Umbilical cord (tissue), 2 donors: Measurements from ENCODE around the gene DUSP16.

- RAMPAGE, long total RNA: no peak
Observed at GRCh38 chr12:11753567-11754022, 104.1 kb downstream of the ETV6 start.

DNA sequence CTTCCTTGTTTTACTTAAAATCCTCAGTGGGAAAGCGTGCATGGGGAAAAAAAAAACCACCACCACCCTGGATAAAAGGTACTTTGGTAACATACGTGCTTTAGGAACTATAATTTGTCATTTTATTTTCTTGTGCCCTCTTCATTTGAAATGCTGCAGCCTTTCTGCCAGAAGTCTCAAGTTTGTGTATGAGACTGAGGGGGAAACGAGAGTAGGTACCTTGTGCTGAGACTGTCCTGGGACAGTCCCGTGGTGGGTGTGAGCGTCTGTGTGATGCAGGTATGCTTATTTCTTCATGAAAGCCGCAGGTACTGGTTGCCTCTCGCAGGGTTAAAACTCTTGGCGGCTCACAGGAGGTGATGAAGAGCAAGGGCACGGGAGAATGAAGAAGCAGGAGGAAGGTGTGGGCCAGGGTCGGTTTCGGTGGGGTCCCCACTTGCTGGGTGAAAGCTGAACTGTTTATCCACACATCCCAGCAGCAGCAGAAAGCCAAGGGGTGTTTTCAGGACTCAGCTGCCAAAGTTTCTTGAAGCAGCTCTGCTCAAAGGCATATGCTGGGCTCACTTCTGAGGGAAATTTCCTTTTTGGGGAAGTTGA lies 116.3 kb downstream of the ETV6 start:
- RAMPAGE, long total RNA: no peak

DNA sequence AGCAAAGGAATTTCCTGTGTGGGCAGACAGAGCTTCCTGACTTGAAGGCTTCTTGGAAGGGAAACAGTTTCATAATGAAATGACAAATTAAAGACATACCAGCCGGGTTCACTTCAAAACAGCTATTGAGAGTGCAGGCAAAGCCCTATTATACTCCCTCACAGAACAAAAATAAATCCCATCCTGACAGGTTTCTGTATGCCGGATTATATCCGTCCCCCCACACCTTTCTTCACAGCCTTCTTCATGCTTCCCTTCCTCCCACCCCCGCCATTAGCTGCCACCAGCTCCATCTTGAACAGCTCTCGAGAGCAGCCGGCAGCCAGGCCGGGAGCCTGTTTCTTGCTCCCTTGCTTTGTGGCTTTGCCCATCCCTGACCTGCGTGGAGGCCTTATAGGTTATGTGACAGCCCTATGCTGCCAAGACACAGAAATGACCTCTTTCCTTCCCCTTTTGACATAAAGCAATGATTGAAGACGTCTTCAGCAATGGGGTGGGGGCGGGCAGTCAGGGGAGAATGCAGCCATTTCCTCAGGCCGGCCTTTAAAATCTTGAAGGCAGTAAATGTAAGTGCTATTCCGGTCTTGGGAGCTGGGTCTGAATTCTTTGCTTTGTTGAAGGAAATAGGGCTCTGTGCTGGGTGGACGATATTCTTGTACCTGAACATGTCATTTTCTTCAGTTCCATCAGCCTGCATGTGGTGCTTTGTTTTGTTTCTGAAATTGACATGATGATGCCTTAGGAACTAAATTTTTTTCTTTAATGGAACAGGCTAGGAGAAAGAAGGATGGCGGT lies 117.0 kb downstream of the ETV6 start:
- RAMPAGE, long total RNA: no peak

DNA sequence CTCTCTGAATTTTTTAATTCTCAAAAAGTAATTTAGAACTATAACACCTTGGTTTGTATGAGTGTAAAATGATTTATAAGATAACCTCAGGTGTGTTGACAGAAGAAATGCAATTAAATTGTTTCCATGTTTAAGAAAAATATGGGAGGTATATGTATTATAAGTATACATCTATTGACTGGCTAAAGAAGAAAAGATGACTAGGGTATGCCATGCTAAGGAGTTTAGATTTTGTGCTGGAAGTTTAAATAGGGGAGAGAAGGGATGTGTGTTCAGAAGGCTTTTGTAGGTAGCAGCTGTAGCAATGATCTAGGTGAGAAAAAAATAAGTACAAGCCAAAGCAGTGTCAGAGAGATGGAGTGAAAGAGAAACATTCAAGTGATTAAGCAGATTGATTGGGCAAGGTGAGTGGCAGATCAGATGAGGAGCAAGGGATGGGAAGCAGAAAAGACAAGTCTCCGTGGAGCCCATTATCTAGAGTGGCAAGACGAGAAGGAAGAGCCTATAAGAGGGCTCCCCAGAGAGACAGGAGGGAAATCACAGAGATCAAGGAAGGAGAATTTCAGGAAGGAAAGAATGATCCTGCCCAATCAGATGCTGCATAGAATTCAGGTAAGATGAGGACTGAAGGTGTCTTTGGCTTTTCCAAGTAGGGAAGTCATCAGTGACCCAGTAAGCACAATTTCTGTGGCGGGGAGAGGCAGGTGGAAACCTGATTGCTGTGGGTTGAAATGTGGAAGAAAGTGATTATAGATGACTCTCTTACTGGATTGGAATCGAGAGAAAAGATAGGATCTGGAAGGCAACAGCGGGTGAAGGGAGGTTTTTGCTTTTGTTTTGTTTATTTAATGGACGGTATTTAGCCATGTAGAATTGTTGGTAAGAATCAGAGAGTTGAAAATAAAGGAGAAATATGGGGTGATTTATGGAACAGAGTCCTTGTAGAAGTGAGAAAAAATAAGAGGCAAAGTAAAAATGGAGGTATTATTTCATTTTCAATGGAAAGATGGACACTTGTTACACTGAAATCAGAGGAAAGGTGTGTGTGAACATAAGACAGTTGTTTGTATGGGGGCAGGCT lies 133.6 kb downstream of the ETV6 start:
- RAMPAGE, long total RNA: no peak

DNA sequence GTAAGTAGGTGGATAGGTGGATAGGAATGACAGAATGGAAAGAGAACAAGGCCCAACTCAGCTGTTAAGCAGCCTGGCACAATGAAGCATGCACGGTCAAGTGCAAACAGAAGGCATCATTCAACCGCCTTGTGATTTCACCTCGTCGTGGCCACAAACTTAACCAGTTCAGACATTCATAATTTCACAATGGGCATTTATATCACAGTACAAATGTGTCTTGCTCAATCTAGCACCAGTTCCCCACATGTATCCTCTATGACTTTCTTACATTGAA lies 207.4 kb downstream of the ETV6 start:
- RAMPAGE, long total RNA: no peak

- RAMPAGE, long total RNA: no peak
Observed at GRCh38 chr12:11859967-11860244, 210.4 kb downstream of the ETV6 start.

- RAMPAGE, long total RNA: no peak
Observed at GRCh38 chr12:11884997-11886349, 185.3 kb upstream of the BCL2L14 start.

GRCh38 chr12:12039767-12040268 lies 30.9 kb upstream of the BCL2L14 start:
- RAMPAGE, long total RNA: no peak

DNA sequence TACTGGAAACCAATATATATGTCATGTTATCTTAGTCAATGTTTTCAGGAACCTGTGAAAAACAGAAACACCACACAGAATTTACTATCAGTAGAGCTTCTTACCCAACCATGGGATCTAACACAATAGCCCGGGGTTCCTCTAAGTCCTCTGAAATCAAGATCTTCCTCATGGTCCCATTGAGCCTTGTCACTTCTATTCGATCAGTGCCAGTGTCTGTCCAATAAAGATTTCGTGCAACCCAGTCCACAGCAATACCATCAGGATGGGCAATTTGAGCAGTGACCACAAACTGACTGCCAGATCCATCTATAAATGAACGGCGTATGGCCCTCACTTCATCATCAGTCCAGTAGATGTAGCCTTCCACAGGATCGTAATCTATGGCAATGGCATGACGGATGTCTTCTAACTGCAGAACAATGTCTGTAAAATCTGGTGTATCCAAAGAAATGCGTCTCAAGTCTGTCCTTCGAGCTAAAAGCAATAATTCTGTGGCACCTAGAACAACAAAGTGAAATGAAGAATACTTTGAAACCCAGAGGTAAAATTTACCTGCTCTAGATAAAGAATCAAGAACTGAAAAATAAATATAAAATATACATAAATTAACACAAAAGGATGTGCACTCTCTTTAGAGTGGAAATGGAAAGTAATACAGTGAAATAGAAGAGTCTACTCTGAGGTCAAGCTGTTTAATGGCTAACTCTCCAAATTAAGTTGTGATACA lies 85.7 kb downstream of the LRP6 start:
- RAMPAGE, long total RNA: no peak

- RAMPAGE, long total RNA: no peak
Observed at GRCh38 chr12:12400194-12400540, 43.3 kb downstream of the BORCS5 start.

GRCh38 chr12:12442618-12443168 lies 85.8 kb downstream of the BORCS5 start:
- RAMPAGE, long total RNA: no peak

- RAMPAGE, long total RNA: no peak
Observed at GRCh38 chr12:12476650-12477686, 85.7 kb downstream of the DUSP16 start.

DNA sequence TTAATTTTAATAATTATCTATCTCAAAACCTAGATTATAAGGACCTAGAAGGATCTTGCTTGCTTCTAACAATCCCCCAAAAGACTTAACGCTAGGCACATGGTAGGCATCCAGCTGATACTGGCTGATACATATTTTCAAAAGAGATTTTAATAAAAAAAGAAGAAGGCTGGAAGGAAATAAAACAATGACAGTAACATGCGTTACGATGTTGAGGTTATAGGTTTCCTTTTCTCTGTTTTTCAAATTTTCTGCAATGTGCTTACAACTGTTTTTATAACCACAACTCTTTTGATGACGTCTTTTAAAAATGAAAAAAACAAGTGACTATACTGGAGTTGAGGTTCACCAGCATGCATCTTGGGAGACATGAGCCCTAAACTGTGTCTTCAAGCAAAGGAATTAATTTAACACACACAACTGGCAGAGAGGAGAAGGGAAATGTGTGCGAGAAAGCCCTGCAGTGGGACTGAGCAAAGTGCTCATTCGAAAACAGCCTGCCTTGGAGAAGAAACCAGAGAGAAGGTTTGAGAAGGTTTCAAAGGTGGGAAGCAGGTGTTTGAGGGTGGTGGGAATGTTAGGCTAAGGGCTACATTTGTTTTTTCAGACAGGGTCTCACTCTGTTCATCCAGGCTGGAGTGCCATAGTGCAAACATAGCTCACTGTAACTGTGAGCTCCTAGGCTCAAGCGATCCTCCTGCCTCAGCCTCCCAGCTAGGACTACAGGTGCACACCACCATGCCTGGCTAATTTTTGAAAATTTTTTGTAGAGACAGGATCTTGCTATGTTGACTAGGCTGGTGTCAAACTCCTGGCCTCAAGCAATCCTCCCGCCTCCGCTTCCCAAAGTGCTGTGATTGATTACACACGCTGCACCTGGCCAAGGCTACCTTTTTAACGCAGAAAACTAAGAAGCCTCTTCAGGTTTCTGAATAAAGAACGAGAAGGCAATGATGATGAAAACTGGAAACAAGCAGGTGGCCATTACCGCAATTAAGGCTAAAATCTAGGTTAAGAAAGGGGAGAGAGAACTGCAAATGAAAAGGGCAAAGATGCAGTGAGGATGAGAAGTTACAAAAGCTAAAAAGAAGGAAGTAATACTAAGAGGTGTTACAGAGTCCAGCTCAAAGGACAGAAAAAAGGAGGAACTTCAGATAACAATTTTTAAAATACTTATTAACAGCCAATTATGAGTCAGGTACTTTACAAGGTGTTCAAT lies 80.1 kb downstream of the DUSP16 start:
- RAMPAGE, long total RNA: no peak

- RAMPAGE, long total RNA: no peak
Observed at GRCh38 chr12:12483391-12483987, 79.2 kb downstream of the DUSP16 start.

- RAMPAGE, long total RNA: no peak
Observed at GRCh38 chr12:12562528-12563454, at the start of gene DUSP16. TSS of gene DUSP16 (minus strand) at chr12:12562863.

GRCh38 chr12:12563455-12563911 lies 820 bp upstream of the DUSP16 start:
- RAMPAGE, long total RNA: no peak

DNA sequence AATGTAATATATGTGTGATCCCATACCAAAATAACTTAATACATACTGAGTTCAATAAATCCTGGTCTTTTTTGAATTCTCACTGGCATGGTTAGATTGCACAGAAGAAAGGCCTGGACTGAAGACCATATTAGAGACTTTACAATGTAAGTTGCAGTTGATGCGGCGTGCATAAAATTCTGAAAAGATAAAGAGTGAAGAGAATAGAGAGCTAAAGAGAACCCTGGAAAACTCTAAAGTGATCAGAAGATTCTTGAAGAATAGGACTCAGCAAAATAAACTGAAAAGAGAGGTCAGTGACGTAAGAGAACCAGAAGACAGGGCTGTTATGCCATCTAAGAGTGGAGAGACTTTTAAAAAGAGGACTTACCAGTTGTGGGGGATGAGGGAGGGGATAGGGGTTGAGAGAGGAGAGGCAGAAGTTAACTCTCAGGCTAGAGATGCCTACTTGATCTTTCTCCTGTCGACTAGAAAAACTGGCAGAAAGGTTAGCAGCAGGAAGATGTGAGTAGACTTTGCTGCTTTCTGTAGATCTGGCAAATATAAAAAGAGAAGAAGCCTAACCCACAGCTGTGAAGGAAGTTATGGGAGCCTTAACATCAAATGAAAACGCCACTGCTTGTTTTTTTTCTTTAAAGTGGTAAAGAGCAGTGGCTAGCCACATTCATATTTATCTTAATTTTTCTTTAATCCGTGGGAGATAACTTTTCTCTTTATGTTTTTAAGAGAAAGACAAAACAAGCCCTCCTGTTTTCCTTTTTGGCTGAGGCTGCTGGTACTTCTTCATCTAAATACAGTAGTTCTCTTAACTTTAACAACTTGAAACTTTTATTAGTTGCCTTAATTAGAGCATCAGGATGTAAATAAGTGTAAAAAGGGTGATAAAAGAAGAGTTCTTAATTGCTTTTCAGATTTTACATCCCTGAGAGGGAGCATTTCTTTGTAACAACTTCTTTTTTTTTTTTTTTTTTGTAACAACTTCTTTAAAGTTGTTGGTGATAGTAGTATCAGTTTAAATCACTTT lies 10.8 kb downstream of the CREBL2 start:
- RAMPAGE, long total RNA: no peak

DNA sequence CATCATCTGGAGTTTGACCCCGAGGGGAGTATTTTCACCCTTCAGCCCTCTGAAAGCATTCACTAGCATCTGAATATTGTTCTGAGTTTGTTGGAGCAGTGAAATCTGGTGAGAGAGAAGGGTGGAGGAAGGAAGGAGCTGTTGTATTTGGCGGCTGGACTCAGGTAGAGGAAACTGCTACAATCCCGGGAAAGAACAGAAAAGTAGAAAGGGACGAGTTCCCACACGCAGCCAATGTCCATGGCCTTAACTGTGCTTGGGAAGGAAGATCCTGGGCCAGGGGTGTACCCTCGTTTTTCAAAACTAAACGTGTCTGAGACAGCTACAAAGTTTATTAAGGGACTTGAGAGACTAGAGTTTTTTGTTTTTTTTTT lies 931 bp upstream of the CDKN1B start:
- RAMPAGE, long total RNA: no peak

- RAMPAGE, long total RNA: no peak
Observed at GRCh38 chr12:12764776-12765080, 20.7 kb upstream of the APOLD1 start.

- RAMPAGE, long total RNA: no peak
Observed at GRCh38 chr12:12791567-12792349, 6.3 kb downstream of the APOLD1 start.